Testis (tissue), 5 donors: ENCODE results near the gene DCBLD1.

DNA sequence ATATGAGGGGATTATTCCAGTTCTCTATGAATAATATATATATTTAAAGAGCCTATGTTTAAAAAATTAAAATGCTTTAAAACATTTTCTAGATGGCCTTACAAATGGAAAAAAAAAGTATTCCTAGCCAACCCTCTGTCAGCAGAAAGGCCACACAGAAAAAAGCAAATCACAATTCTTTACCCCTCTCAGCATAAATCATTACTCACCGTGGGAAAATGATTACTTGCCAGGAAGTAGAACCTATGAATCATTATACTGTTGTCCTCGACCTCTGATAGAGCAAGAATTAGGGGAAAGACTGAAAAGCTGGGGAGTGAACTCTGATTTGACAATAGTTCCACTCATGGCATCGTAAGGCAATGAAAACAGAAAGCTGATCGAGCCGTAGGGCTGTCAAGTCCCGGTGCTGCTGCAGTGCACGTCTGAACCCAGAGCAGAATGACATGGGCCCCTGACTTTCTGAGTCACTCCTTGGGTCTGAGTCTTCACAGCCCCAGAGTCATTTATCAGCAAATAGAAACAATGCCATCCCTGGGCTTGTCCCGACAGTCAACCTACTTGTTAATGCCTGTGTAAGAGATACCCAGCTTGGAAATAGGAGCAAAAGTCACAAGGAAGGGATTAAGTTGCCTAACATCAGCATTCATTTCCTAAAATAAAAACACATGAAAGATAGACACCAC is 224.9 kb upstream of the MARCKS start:
- PRO-cap, 3 experiments: no peak in any of the 3 experiments
- RAMPAGE, long total RNA, 2 experiments: no peak in any of the 2 experiments
- RRBS: no CpG with 5 or more reads among the region's 8 CpGs

DNA sequence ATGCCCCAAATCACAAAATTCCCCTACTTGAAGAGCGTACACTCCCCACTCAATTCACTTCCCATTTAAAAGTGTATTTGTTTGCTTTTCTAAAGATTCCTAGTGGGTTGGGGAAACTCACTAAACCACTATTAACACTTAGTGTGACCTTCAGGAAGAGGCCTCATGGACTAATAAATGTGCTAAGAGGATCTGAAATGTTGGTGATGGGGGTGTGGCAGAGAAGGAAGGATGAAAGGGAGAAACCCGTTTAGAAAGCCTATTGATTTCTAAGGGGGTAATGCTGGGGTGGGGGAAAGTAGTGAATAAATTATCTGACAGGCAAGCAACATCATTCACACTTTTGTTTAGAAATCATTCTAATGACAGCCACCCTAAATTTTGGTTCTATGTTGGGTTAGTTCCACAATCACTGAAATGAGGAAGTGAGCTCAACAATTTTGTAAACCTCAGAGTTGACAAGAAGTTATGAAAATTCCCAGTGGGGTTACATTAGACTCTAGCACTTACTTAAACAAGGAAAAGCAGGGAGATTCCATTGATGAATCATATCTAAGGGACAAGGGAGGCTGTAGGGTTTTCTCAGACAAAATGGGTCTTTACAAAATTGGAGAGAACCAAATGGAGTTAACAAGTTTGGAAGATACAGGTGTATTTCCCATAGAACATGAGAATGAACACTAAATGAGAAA is 222.4 kb upstream of the MARCKS start:
- PRO-cap, 3 experiments: no peak in any of the 3 experiments
- RAMPAGE, long total RNA, 2 experiments: no peak in any of the 2 experiments
- RRBS: no CpG with 5 or more reads among the region's 2 CpGs

DNA sequence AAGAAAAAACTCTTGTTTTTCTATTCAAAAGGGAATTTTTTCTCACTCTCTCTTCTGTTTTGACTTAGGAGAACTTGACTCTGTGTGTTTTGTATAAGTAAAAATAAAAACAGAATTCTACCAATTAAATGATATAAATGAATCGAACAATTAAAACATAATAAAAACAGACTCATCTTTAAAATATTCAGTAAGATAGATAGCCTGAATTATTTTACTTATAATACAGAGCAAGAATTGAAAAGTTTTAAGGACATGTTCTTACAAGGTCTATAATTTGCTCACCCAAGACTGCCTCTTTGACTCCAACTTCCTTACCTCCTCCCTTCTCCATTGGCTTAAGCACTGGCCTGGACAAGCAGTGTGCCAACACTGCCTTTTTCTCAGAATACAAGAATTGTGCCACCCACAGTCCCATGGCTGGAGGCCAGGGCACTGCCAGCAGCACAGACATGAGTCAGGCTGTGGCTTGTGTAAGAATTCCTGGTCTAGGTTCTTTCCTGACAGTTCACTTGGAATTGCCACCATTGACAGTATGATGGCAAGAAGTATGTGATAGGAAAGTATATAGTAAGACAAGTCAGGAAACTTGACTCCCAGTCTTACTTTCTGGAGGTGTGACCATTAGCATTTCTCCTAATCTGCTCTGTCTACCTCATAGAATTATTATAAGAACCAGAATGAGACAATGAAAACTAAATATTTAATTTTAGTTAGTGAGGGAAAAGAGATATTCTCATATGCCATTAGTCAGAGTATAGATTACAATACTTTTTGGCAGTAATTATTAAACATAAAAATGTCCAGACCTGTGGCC is 202.8 kb upstream of the MARCKS start:
- PRO-cap, 3 experiments: no peak in any of the 3 experiments
- RAMPAGE, long total RNA, 2 experiments: no peak in any of the 2 experiments
- RRBS: no CpG with 5 or more reads among the region's 1 CpG

DNA sequence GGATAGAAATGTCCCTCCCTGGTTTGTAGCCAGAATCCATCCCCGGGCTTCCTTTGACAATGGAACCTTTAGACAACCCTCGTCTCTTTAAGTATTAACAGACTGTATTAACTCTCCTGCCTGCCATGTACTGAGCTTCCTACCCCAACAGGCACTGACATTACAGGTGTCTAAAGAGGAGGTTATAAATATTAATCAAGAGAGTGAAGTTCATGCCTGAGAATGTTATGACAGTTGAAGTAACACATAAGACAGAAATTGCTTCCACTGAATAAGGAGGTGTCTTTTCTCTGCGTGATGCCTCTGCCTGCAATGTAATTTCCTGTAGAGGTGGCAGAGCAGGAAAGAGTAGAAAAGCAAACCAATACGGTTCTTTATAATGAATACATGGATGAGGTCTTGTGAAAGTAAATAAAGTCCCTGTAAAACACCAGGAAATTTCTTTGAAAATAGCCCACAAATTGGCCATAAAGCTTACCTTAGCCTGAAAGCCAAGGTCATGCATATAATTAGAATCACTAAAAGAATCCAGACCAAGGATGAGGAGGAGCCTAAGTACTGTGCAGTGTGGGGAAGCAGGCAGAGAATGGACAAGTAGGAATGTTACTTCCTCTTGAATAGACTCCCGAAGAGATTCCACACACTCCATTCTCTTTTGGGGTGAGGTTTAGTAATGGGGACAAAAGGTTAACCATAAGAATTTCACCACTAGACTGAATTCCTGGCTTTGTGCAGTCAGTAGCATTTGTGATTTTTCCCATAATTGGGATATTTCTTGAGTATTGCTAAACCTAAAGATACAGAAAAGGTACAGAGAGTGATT is 27.7 kb upstream of the MARCKS start:
- PRO-cap, 3 experiments: no peak in any of the 3 experiments
- RAMPAGE, long total RNA, 2 experiments: no peak in any of the 2 experiments
- RRBS: no CpG with 5 or more reads among the region's 5 CpGs

- PRO-cap, 3 experiments: peak in 3 of 3 experiments; most common minus-strand start chr6:113858769 (in 2)
- RAMPAGE, long total RNA, 2 experiments: no peak in any of the 2 experiments
- RRBS: 2% methylated on average over 12 of the region's 48 CpGs
Observed at GRCh38 chr6:113858401-113859053, 1.4 kb downstream of the MARCKS start.

DNA sequence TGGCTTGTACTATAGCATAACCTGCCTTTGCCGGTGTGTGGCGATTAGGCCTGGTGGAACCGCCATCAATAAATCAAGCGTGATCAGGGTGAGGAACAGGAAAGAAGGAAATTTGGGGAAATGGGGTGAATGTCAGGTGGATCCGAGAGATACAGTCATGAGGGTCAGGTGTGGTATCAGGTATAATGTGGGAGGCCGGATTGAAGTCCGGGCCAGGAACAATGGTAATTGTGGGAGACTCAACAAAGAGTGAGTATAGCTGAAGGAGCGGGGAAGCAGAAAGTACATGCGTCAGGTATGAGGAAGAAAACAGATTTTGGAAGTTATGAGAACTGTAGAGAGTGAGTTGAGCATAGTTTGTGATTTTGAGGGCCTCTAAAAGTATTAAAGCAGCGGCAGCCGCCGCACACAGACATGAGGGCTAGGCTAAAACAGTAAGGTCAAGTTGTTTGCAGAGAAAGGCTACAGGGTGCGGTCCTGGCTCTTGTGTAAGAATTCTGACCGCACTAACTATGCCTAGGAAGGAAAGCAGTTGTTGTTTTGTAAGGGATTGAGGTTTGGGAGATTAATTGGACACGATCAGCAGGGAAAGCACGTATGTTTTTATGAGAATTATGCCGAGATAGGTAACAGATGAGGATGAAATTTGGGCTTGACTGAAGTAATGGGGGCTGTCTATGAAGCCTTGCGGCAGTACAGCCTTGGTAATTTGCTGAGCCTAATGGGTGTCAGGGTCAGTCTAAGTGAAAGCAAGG is 81.5 kb upstream of the HS3ST5 start:
- PRO-cap, 3 experiments: no peak in any of the 3 experiments
- RAMPAGE, long total RNA, 2 experiments: no peak in any of the 2 experiments
- RRBS: no CpG with 5 or more reads among the region's 18 CpGs

DNA sequence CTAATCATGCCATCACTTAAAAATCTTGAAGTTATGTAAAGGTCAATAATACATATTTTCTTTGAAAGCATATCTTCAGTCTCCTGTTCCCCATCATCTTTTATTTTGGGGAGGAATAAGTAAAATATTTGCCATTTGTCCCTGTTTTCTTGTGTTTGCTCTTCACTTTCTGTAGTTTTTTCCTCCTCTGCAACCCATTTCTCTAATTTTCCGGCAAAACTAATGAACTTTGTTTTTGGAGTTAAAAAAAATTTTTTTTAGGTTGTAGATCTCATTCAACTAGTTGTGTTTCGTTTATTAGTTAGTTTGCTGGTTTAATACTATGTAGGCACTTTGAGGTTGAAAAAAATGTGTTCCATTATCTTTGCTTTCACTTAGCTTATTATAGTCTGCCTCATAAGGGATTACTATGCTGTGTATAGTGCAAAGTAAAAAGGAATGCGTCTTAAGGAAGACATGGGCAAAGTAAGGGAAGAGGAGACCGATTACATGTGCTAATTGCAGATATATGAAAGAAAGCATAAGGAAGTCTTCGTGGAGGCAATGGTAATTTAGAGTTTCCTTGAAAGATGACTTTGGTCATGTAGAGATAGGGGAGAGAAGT is 30.2 kb upstream of the COL10A1 start:
- PRO-cap, 3 experiments: no peak in any of the 3 experiments
- RAMPAGE, long total RNA, 2 experiments: no peak in any of the 2 experiments
- RRBS: no CpG with 5 or more reads among the region's 5 CpGs

DNA sequence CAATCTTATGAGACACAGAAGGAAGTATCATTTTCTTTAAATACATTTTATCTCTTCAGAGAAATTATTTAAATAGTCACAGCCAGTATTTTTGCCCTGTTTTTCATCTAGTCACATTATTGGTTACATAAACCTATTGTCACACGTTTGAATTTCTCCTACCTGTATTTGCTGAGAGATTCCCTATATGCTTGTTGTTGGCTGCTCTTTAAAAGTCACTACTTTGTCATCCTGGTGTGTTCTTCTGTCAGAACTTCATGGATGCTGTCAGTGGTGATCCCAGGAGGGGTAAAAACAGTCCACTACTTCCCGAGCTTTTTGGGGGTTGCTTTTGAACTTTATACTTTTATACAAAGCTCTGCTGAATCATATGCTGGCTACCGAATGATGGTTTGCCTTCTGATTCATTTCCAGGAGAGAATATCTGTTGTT is 32.5 kb upstream of the COL10A1 start:
- PRO-cap, 3 experiments: no peak in any of the 3 experiments
- RAMPAGE, long total RNA, 2 experiments: no peak in any of the 2 experiments
- RRBS: no CpG with 5 or more reads among the region's 3 CpGs

DNA sequence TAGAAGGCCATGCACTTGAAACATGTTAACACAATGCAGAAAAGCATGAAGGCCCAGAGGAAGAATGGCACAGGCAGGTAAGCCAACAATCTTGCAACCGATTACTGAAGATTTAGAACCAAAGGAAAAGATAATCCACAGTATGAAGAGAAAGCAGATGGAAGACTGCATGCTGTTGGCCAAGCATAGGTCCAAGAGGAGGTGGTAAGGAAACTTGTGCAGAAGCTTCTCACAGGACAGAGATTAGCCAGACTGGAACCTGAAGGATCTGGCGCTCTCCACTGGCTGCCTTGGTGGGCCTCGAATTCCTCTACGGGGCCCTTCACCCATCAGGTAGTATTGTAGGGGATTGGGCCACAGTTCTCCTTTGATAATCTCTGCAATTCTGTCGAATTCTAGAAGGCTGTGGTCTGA is 1.3 kb downstream of the TSPYL4 start:
- PRO-cap, 3 experiments: no peak in any of the 3 experiments
- RAMPAGE, long total RNA, 2 experiments: no peak in any of the 2 experiments
- RRBS: no CpG with 5 or more reads among the region's 5 CpGs

DNA sequence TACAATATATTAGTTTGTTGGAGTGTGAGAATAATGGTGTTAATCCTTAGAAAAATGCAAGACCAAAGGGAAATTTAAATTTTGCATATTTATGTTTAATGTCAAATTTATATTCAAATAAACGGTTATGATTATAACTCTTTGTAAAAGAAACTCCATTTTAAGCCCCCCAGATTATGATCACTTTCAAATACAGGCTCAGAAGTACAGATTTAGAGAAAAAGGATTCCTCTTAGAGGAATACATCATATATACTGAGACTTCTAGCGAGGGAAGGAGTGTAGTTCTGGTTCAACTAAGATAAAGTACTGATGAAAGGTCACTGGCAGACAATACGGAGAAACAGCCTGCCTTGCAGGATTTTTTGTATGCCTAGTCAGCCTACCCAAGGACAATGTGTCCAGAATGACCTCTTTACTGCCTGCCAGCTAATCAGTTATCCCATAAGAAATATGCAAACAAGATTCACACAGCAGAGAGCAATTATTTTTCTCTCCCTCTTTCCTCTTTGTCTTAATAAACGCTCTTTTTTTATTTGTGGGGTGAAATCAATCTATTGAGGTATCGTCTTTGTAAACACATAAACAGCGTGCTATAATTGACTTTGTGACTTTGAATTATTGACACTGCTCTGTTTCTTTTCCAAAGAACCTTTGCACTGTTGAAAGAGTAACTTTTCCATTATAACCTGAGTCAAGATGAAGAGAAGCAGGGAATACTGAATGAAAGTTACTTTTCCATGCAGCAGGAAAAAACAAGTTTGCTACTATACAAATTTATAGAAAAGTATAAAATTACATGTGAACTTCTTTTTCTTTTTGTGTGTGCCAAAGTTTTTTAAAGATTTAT is 1.4 kb upstream of the TSPYL4 start:
- PRO-cap, 3 experiments: no peak in any of the 3 experiments
- RAMPAGE, long total RNA, 2 experiments: no peak in any of the 2 experiments
- RRBS: no CpG with 5 or more reads among the region's 6 CpGs

DNA sequence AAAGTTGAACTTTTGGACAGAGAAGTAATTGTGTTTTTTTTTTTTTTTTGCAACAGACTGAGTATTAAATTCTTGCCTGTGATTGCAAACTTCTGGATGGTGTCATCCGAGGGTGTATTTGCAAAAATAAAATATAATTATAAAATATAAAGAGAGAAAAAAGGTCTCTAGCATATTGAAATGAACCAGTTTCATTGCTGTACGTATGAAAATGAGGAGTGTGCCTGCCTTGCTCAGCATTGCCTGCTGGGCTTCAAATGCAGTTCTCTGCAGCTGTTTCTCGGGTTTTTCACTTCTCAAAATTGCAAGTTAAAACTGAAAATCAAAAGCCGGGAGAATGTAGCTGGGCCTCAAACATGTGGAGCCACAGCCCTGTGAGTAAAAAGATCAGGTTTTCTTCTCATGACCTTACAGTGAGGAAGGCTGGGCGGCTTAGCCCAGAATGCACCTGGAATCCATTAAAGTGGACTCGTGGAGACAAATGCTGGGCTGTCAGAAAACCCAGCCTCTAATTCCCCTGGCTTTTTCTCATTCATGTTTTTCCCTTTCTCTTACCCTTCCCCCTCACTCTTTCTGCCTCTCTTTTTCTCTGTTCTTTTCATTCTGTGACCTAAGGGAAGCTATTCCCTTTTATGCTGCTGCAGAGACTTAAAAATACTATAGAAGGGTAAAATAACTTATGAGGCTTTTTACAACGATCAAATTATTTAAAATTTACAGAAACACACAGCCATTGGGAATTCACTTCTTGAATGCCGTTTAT is 34.4 kb downstream of the DSE start:
- PRO-cap, 3 experiments: no peak in any of the 3 experiments
- RAMPAGE, long total RNA, 2 experiments: no peak in any of the 2 experiments
- RRBS: no CpG with 5 or more reads among the region's 8 CpGs

DNA sequence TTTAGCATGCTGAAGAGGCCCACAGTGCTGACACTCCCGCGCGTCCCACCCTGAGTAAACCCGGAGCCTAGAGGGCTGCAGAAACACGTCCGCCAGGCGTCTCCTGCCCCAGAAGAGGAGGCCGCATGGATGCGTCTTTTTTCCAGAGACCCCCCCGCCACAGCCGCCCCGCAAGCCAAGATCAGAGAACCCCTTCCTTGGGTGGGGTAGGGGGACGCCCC is 1.1 kb downstream of the FAM162B start:
- PRO-cap, 3 experiments: no peak in any of the 3 experiments
- RAMPAGE, long total RNA, 2 experiments: no peak in any of the 2 experiments
- RRBS: no CpG with 5 or more reads among the region's 13 CpGs

GRCh38 chr6:117482071-117483102 is at the start of gene DCBLD1:
Gene DCBLD1 (plus strand): TSS chr6:117482674.
- PRO-cap, 3 experiments: peak in 3 of 3 experiments; most common plus-strand start chr6:117482640 (in 3); most common minus-strand start chr6:117482542 (in 3)
- RAMPAGE, long total RNA, 2 experiments: no peak in any of the 2 experiments
- RRBS: 2% methylated on average over 63 of the region's 107 CpGs

GRCh38 chr6:117534917-117535154 is 52.4 kb downstream of the DCBLD1 start:
- PRO-cap, 3 experiments: no peak in any of the 3 experiments
- RAMPAGE, long total RNA, 2 experiments: no peak in any of the 2 experiments
- RRBS: no CpG with 5 or more reads among the region's 1 CpG

- PRO-cap, 3 experiments: peak in 2 of 3 experiments; most common plus-strand start chr6:117545295 (in 2); most common minus-strand start chr6:117545178 (in 2)
- RAMPAGE, long total RNA, 2 experiments: no peak in any of the 2 experiments
- RRBS: no CpG with 5 or more reads among the region's 5 CpGs
Observed at GRCh38 chr6:117544923-117545788, 57.2 kb downstream of the GOPC start.

DNA sequence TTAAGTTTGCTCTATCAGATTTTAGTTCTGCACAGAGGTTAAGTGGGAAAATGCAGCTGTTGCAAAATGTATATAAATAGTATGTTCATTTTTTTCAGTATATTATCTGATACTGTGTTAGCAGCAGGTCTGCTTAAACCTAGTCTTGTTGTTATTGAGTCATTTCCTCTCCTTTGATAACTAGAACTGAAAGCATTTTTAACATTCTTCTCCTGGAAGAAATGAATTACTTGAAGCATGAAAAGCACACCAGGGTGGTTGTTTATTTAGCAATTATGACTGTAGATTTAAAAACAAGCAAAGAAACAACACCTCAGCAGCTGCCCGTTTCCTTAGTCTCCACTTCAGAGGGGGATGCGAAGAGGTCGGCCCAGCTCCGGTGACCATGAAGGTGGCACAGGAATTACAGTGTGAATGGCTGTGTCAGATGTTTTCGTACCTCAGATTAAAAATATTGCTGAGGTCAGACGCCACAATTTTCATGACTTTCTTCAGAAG is 53.5 kb downstream of the GOPC start:
- PRO-cap, 3 experiments: no peak in any of the 3 experiments
- RAMPAGE, long total RNA, 2 experiments: no peak in any of the 2 experiments
- RRBS: no CpG with 5 or more reads among the region's 6 CpGs

GRCh38 chr6:117619277-117619644 is 16.9 kb upstream of the GOPC start:
- PRO-cap, 3 experiments: peak in 1 of 3 experiments; most common minus-strand start chr6:117619391 (in 1)
- RAMPAGE, long total RNA, 2 experiments: no peak in any of the 2 experiments
- RRBS: no CpG with 5 or more reads among the region's 1 CpG

- PRO-cap, 3 experiments: no peak in any of the 3 experiments
- RAMPAGE, long total RNA, 2 experiments: no peak in any of the 2 experiments
- RRBS: 1% methylated on average over 64 of the region's 132 CpGs
Observed at GRCh38 chr6:117907380-117908375, 614 bp downstream of the SLC35F1 start.

GRCh38 chr6:118500808-118501652 is 47.1 kb upstream of the PLN start:
- PRO-cap, 3 experiments: no peak in any of the 3 experiments
- RAMPAGE, long total RNA, 2 experiments: no peak in any of the 2 experiments
- RRBS: no CpG with 5 or more reads among the region's 7 CpGs

DNA sequence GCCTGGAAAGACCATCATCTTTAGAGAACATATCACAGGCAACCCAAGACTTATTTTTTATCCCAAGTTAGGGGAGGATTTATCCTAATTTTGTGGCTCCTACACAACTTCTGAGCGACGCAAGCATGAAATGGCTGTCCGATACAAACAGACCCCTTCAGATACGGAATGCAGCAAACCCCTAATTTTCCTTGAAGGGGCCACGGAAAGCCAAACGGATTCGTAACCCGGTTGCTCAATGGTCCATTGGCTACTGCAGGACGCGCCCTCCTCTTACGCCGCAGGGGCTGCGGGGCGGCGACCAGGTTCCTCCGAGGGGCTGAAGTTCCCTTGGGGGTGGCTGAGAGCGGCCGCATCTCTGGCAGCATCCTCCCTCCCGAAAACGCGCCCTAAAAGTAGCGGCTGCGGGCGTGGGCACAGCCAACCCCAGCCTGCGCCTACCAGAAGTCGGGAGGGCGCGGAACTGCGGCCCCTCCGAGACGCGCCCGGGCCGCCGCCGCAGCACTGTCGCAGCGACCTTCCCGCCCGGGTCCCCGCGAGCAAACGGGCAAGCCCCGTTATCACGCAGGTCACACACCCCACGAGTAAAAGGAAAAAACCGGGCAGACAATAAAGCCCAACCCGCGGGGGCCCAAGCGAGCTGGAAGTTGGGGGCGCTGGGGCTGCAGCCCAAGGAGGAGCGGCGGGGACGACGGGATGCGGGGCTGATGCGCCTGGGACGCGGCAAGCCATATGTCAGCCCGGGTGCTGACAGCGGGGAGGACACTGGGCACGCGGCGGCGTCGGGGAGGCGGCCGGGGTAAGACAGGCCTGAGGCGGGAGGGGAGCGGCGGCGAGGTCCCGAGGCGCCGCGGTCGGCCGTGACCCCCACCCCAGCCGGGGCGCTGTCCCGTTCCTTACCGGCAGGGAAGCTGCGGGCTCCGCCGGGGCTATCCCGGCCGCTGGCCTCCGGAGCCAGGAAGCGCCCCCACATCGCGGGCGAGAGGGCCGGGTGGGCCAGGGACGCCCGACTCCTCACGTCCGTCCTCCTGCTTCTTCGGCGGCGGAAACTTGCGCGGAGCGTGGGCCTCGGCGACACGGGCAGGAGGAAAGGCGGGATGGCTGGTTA is 740 bp downstream of the CEP85L start:
- PRO-cap, 3 experiments: peak in 3 of 3 experiments; most common plus-strand start position 443 of the sequence (in 3); most common minus-strand start position 391 of the sequence (in 2)
- RAMPAGE, long total RNA, 2 experiments: start-site peak on the plus strand in 2 of 2 experiments, centred at positions 310 to 435 of the sequence, 5 to 23 reads per replicate
- RRBS: 2% methylated on average over 37 of the region's 107 CpGs